Hair follicular keratinocyte (primary cell): ENCODE results near the gene TRIB2.

DNA sequence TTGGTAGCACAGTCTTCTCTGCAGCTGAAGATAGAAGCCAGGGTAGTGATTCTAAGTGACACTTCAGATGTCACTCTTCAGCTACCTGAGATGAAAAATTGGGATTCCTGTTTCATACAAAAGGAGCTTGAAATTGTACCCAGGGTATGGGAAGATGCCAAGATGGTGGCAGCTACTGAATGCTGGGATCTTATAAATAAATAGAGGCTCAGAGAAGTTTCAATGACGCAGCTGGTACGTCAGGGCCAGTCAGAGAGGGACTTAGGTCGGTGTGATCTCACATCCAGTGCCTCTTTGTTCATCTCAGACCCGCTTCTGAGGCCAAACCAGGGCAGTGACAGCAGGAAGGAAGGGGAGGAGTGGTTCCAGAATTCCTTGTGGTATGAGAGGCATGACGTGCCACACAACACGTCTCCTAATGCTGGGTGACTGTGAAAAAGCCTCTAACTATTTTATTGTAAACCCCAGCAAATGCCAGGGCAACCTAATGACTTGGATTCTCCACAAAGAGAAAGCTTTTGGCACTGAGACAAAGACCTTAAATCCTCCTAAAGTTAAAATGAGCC lies 423.2 kb downstream of the LPIN1 start:
- RAMPAGE, long total RNA = no peak

- RAMPAGE, long total RNA = no peak
Observed at GRCh38 chr2:12604393-12604823, 112.3 kb upstream of the TRIB2 start.

GRCh38 chr2:12716839-12717321 lies at the start of gene TRIB2:
Gene TRIB2 (plus strand): TSS chr2:12716936.
- RAMPAGE, long total RNA = no peak

- RAMPAGE, long total RNA = no peak
Observed at GRCh38 chr2:12725196-12726079, 8.7 kb downstream of the TRIB2 start.

DNA sequence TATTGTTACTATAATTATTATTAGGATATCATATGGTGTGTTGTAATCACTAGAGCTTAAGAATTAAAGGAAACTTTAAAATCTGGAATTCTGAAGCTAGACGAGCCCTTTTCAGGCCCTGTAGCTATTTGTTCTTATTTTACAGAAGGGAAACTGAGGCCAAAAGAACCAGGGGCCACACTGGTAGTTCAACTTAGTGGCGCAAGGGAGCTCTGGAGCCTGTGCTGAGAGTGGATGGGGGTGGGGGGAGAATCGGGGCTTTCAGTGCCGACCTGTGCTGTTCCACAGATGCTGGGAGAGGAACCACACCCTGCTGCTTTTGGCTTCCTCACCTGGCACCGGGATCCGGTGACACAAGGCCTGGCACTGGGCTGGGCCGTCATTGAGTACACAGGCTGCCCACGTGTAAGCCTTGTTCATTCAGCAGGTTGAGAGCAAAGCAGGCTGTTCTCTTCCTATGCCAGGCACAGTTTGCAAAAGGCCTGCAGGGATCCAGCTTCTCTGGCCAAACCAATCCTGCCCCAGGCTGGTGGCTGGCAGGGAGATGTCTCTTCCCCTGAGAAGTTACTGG lies 17.0 kb downstream of the TRIB2 start:
- RAMPAGE, long total RNA = no peak

GRCh38 chr2:12824824-12824993 lies 108.0 kb downstream of the TRIB2 start:
- RAMPAGE, long total RNA = no peak

DNA sequence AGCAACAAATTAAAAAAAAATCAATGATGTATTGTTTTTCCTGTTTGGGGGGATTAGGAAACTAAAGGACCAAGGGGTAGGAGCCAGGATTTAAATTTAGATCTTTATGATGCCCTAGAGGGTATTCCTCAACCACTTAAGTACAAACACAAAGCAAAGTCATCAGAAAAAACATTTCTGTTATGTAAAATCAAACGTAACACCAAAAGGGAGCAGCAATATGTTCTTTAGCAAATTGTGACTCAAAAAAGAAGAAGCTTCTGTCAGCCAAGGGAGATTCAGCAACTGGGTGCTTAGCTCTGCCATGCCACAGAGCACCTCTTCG lies 212.5 kb downstream of the TRIB2 start:
- RAMPAGE, long total RNA = no peak

GRCh38 chr2:13006862-13007305 lies 290.1 kb downstream of the TRIB2 start:
- RAMPAGE, long total RNA = no peak

DNA sequence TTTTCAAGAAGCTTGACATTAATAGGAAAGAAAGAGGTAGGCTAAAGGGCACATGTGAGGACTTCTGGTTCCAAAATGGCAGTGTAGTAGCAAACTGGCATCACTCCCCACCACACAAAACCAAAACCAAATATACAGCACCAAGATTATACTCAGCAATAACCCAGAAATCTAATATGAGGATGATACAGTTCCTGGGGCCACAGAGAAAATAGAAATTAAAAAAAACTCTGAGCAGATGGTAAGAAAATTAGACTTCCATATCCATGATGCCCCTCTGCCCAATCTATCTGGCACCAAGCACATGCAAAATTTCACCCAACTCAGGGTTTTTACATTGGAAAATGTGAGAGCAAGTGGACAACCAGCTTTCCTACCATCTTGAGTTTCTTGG lies 206.5 kb downstream of the LRATD1 start:
- RAMPAGE, long total RNA = no peak

DNA sequence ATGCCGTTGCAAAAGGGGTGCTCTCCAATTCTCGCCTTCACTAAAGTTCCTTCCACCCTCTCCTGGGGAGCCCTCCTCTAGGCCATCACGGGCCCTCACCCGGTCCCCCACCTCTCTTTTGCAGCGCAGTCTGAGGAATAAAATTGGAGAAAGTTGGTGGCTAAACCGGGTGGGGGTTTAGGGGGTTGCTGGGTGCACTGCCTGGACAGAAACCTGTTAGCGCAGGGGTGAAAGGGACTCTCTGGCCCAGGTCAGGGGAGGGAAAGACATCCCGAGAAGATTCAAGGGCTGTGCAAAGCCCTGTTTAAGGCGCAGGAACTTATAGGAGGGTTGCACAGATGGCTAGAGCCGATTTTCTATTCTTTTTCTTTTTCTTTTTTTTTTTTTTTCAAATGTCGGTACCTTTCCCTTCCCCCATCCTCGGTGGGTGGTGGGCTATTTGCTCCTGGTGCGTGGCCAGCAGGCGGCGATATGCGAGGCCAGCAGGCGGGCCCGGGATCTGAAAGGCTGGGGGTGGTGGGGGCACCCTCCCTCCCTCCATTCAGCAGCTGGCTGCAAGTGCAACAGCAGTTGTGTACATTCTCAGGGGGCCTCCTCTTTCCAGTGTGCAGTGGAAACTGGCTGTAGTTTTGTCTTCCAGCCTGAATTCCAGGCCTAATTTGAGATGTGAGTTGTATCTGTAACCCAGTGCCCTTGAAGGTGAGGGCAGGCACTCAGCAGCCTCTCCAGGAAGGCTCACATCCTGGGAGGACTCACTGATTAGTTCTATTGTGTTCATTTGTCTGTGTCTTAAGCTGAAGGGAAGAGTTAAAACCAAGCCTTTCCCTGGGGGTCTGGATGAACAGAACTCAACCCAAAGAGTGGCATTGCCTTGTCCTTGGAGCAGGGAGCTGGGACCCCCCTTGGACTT lies 2.9 kb downstream of the MYCN start:
- RAMPAGE, long total RNA = no peak

- RAMPAGE, long total RNA = no peak
Observed at GRCh38 chr2:16069504-16070717, 129.6 kb downstream of the MYCN start.

DNA sequence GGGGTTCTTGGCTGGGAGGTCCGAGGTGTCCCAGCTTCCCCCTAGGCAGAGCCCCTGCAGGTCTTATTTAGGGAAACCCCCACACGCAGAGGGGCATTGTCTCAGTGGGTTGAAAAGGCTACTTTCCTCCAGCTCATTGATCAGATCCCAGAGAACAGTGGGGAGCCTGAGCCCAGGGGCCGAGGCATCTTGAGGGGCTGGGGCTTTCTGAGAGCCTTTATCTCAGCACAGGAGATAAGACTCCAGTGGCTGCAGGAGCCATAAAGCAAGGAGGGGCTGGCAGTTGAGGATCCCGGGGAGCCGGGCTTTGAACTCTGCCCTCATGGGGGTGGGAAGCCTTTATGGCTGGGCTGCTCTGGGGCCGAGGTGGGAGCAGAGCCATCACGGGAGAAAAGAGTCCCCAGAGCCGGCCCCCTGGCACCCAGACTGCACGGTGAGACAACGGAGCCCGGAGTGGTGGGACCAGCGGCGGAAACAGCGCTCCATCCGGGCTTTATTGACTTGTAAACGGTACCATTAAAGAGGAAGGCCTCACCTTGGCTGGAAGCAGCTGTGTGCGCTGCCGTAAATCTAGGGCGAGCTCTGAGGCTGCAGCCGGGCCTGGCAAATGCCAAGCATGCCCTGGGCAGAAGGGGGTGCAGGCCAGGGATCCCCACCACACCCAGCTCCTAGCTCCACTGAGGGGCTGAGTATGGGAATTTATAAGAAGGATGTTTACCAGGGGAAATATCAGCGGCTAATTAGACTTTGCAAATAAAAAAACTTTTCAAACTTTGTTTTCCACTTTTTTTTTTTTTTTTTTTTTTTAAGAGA lies 162.6 kb downstream of the MYCN start:
- RAMPAGE, long total RNA = no peak

DNA sequence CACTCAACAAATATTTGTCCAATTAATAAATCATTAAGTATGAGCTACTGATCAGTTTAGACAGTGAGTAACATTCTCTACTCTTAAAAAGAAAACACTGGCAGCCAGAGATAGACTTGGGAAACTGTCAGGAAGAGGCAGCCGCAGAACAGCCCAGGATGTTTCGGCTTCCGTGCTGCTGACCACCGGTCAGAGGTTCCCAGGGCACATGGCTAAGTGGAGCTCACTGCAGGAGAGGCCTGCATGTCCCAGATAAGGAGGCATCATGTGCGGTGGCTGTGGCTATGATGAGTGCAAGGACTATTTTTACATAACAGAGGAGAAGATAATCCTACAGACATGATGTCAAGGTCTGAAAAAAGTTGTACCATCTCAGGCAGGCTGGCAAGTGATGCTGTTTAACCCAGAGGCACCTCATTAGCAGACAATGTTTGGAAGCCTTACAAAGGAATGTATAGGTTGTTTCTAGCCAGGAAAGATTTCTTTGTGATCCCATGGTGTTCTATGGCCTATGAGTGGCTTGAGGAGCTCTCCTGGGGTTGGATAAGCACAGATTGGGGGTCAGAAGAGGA lies 252.3 kb downstream of the CYRIA start:
- RAMPAGE, long total RNA = no peak

DNA sequence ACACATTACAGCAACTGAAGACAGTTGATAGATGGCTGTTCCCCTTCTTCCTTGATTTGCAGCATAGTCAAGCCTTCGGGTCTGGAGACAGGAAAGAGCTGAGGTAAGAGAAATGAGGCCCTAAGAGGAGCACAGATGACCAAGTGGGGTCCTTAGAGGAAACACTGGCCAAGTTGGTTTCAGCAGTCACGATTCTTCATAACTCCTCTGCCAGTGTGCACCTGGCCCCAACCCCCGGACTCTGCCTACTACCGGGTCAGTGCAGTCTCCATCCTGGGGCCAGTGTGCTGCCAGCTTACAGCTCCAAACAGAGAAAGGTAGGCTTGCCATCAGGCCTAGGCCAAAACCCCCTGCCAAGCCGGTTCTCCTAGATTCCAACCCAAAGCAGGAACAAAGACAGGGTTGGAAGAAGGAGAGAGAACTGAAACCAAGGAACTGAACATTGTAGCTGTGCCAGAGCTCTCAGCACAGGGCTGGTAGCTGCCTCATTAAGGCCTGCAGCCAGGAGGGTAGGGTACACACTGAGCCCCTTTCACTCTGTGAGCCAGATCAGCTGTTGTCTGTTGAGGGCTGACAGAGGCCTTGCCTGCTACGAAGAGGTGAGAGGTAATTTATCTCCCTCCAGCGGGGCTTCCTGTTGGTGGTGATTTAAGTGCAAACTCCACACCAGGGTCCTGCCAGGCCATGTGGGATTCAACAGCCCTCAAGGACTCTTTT lies 48.4 kb downstream of the CYRIA start:
- RAMPAGE, long total RNA = no peak

GRCh38 chr2:16658131-16658656 lies 7.4 kb downstream of the CYRIA start:
- RAMPAGE, long total RNA = no peak

DNA sequence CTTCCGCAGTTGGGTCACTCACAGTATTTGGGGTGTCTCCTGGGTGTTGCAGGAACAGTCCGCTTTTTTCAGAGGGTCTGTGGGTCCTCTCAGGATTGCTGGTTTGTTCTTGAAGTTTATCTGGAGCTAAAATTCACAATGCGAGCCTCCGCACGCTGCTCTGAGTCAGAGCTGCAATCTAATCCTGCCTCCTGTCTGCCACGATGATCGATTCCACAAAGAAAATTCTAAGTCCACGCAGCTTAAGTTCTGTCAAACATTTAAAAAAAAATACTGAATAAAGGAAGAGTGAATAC lies 76.5 kb downstream of the RAD51AP2 start:
- RAMPAGE, long total RNA = no peak

- RAMPAGE, long total RNA = no peak
Observed at GRCh38 chr2:17731352-17732077, 22.1 kb downstream of the SMC6 start.

DNA sequence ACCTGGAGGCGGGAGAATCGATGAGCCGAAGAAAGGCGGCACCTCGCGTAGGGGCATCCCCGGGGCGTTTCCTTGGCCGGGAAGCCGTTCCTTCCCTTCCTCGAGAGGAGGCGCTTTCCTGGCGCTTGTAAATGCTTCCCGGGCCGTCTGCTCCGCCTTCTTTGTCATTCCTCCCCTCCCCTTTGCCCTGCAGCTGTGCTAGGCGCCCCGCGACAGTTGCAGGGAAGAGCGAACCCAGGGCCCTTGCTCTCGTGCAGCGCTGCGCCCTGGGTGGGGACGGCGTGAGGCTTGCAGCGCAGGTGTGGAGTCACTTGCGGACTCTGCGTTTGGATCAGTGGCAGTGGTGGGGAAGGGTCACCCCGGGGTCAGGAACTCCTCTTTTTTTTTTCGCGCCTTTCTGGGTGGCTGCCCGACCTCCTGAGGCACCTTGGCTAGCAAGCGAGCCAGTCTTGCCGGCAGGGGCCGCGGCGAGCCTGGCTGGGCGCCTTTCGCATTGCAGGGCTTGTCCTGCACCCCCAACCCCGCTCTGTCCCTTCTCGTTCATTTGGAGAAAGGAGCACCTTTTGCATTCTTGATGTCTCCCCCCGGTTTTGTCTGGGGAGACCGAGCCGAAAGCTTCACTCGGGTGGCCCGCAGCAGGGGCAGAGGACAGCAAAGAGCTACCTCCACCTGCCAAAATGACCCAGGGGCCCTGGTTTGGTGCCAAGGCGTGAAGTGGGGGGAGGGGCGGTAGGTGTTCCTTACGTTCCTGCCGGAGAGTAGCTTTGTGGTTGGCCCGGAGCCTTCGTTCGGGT lies 893 bp downstream of the KCNS3 start:
- RAMPAGE, long total RNA = no peak

DNA sequence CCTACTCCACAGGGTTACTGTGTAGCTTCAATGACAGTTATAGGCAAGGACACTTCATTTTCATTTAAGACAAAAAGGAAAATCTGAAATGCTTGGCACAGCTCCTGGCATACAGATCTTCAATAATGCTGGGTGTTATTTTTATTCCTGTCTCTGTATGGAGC lies 1.1 kb downstream of the RDH14 start:
- RAMPAGE, long total RNA = no peak

- RAMPAGE, long total RNA = no peak
Observed at GRCh38 chr2:19140654-19141131, 217.7 kb downstream of the OSR1 start.